Cerebral cortex (tissue), 2 donors: Measurements from ENCODE around the genes OAF and SORL1.

- PRO-cap, 2 experiments: peak in 1 of 2 experiments; most common plus-strand start chr11:120210775 (in 1); most common minus-strand start chr11:120210600 (in 1)
Measured at GRCh38 chr11:120210113-120211233, at the start of gene OAF. TSS of gene OAF (plus strand) at chr11:120211032.

GRCh38 chr11:120289403-120289730 is 35.7 kb upstream of the TLCD5 start:
- PRO-cap, 2 experiments: no peak in any of the 2 experiments

DNA sequence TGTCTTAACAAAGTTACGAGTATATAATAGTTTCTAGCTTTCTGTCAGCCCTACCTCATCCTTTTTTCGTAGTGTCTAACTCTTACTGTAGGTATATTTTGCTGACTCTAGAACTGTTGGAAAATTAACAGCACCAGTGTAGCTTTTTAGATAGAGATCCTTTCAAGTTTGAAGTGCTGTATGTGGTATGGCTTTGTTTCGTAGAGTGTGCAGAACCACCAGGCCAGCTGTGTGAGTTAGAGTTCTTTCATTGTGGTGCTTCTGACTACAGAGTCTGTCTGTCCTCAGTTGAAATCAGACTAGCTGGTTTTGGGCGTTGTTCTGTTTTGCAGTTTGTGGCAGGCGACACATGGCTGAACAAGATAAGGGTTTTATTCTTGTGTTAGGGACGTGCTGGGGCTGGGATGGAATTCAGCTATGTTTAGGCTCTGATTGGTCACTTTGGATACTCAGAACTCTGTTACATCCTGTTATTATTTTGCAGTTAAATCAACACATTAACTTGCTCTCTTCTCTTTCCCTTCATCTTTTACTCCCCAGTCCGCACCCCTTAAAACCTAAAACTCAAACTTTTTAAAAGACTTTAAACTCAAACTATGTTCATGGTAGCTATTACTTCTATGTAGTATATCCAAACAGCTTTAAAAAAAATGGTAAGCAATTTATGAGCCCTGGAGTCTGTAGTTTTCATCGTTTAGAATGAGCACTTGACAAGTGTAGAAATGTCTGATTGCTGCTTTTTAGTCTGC is 3.3 kb downstream of the ARHGEF12 start:
- PRO-cap, 2 experiments: peak in 1 of 2 experiments; most common minus-strand start position 209 of the sequence (in 1)

GRCh38 chr11:120372233-120372462 is 35.9 kb downstream of the ARHGEF12 start:
- PRO-cap, 2 experiments: no peak in any of the 2 experiments

DNA sequence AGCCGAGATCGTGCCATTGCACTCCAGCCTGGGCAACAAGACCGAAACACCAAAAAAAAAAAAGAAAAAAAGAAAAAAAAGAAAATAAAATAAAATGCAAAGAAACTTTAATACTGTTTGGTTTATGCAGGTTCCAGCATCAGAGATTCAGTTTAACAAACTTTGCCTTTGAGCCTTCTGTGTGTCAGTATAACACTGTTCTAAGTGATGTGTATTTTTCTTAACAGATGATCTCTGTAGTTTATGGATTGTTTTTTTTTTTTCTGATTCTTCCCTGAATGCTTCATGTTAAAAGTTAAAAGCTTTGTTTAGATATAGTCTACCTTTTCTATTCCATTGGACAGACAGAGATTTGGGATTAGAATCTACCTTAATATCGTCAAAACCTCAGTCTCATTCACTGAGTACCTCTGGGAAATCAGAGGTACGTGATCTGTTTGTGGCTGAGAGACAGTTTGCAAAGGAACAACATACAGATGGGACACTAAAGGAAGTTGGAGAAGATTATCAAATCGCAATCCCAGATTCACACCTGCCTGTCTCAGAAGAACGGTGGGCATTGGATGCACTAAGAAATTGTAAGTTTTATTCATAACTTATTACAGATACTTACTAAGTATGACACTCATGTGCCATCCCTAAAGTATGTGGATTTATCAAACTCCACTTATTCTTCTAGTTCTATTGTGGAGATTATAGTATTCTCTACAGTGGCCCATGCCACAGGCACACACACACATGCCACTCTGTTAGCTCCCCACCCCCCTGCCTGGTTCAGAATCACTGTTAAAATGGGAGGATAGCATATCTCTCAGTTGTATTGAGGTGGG is 33.5 kb upstream of the GRIK4 start:
- PRO-cap, 2 experiments: no peak in any of the 2 experiments

DNA sequence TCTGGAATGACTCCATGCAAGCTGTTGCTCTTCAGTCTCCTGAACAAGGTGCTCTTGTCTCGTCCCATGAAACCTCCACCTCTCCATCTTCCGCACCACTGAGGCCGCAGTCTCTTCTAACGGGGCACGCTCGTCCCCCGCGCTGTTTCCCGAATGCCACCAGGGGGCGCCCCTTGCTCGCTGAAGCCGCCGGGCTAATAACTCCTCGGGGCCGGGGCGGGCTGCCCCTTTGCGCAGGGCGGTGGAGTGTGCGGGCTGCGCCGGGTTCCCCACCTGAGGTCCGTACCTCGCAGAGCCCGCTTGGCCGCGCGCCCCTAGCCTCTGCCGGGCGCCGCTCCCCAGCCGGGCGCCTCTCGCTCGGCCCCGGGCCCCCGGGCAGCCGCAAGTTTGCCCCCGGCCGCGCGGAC is 467 bp upstream of the GRIK4 start:
- PRO-cap, 2 experiments: no peak in any of the 2 experiments

- PRO-cap, 2 experiments: no peak in any of the 2 experiments
Measured at GRCh38 chr11:120592923-120593268, 81.3 kb downstream of the GRIK4 start.

DNA sequence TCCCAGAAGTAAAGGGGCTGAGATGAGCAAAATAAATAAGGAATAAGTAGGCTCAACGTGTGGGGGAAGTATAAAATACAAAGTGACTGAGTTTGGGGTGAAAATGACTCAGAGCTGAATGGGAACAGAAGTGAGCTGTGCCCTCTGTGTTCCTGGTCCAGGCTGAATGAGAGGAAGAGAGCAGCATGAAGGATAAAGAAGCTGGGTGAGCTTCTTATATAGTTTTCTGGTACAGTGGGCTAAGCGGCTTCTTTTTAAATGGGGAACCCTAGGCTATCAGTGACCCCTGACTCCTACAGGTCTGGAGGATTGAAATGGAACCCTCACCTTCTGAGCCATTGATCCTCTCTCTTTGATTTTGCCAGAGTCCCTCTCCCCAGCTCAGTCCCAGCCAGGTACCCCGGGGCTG is 90.1 kb downstream of the GRIK4 start:
- PRO-cap, 2 experiments: peak in 1 of 2 experiments; most common plus-strand start position 155 of the sequence (in 1)

DNA sequence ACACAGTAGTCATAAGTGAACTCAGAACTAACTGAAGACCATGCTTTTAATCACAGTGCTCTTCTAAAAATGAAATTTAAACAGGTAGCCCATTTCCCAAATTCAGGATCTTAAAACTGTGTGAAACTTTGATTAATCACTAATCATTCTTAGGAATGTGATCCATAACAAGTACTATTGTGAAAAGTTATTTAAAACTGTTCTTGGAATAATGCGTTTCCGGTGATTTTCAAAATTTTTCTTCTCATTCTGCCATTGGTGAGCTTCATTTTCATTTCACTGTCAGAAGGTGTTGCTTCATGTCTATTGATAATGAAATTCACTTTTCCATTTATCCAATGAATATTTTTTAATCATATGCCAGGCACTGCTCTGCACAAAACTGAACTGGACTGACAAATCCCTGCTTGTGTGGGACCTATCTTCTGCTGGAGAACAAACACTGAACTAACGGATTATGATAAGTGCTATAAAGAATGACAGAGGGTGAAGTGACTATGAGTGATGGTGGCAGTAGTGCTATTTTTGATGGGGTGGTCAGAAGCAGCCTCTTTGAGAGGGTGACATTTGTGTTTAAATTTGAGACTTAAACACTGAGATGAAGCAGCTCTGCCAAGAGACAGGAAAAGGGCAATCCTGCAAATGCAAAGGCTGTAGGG is 5.8 kb downstream of the TBCEL start:
- PRO-cap, 2 experiments: no peak in any of the 2 experiments

- PRO-cap, 2 experiments: no peak in any of the 2 experiments
Measured at GRCh38 chr11:121047348-121047807, 23.5 kb downstream of the TBCEL start.

DNA sequence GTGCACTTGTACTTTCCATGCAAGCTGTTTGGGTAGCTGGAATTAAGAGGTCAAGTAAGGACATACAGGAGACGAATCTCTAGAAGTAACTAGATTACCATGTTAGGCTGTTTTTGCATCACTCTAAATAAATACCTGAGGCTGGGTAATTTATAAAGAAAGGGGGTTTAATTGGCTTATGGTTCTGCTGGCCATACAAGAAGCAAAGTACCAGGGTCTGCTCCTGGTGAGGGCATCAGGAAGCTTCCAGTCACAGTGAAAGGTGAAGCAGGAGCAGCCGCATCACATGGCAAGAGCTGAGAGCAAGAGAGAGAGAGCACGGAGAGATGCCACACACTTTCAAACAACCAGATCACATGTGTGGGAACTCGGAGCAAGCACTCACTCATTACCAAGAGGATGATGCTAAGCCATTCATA is 61.9 kb upstream of the SC5D start:
- PRO-cap, 2 experiments: no peak in any of the 2 experiments

DNA sequence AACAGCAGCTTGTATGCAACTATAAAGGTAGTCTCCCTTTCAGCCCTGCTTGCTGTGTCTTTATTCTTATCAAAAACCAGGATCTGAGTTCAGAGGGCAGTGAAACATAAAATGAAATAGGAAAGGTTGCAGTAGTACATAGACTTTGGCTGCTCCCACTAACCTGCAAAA is 1.1 kb upstream of the SORL1 start:
- PRO-cap, 2 experiments: no peak in any of the 2 experiments

DNA sequence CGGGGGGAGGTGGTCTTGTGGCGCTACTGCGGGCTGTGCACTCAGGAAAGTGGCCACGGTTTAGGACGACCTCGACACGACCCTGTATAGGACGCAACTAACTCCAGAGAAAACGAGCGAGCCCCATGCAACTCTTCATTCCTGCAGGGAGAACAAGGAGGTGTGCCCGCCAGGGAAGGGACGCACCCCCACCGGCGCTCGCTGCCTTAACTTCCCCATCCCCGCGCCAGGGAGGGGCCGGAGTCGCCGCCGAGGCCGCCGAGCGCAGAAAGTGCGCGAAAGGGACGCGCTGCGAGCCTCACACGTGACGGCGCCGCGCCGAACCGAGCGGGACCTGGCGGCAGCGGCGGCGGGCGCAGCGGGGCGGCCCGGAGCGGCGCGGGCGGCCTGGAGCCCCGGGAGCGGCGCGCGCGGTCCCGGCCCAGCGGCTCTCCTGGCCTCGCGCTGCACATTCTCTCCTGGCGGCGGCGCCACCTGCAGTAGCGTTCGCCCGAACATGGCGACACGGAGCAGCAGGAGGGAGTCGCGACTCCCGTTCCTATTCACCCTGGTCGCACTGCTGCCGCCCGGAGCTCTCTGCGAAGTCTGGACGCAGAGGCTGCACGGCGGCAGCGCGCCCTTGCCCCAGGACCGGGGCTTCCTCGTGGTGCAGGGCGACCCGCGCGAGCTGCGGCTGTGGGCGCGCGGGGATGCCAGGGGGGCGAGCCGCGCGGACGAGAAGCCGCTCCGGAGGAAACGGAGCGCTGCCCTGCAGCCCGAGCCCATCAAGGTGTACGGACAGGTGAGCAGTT is at the start of gene SORL1:
TSS of gene SORL1 (plus strand) at position 479 of the 791 bp plus-strand sequence.
- PRO-cap, 2 experiments: peak in 1 of 2 experiments; most common plus-strand start position 497 of the sequence (in 1); most common minus-strand start position 448 of the sequence (in 1)

GRCh38 chr11:121589092-121589445 is 137.0 kb downstream of the SORL1 start:
- PRO-cap, 2 experiments: no peak in any of the 2 experiments

DNA sequence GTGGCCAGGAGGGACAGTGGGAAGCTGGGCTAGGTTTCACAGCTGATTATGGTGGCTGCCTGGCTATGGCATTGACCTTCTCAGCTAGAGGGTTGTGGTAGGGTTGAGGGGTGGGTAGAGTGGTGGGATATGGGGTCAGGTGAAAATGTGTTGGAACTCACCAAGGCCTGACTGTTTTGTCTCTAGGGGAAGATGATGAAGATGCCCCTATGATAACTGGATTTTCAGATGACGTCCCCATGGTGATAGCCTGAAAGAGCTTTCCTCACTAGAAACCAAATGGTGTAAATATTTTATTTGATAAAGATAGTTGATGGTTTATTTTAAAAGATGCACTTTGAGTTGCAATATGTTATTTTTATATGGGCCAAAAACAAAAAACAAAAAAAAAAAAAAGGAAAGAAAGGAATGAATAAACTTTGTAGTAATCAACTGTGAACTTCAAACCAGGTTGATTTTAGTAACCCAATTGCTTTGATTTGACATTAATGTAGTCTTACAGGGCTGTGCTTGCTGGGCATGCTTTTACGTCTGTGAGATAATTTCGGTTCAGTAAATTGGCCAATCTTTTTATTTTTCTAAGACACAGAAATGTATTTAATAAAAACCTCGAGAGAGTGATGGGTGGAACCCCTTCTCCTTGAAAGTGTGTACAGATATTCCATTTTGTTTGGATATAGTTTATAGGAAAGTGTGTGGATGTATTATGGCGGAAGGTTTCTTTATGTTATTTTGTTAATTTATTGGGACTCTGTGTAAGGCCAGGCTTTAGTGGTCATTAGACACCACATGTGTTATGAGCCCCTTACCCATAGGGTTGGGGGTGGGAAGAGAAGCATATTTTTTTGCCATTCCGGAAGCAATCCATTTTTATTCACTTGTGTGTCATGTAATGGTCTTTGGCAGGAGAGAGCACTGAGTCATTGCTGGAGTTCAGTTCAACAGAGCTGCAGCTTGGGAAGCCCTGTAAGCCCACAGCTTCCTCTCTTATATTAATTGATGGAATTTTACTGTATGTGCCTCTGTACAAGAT is 177.5 kb downstream of the SORL1 start:
- PRO-cap, 2 experiments: peak in 1 of 2 experiments; most common plus-strand start position 923 of the sequence (in 1)

- PRO-cap, 2 experiments: peak in 1 of 2 experiments; most common plus-strand start chr11:121655707 (in 1); most common minus-strand start chr11:121655600 (in 1)
Measured at GRCh38 chr11:121655331-121656209, 203.5 kb downstream of the SORL1 start.

DNA sequence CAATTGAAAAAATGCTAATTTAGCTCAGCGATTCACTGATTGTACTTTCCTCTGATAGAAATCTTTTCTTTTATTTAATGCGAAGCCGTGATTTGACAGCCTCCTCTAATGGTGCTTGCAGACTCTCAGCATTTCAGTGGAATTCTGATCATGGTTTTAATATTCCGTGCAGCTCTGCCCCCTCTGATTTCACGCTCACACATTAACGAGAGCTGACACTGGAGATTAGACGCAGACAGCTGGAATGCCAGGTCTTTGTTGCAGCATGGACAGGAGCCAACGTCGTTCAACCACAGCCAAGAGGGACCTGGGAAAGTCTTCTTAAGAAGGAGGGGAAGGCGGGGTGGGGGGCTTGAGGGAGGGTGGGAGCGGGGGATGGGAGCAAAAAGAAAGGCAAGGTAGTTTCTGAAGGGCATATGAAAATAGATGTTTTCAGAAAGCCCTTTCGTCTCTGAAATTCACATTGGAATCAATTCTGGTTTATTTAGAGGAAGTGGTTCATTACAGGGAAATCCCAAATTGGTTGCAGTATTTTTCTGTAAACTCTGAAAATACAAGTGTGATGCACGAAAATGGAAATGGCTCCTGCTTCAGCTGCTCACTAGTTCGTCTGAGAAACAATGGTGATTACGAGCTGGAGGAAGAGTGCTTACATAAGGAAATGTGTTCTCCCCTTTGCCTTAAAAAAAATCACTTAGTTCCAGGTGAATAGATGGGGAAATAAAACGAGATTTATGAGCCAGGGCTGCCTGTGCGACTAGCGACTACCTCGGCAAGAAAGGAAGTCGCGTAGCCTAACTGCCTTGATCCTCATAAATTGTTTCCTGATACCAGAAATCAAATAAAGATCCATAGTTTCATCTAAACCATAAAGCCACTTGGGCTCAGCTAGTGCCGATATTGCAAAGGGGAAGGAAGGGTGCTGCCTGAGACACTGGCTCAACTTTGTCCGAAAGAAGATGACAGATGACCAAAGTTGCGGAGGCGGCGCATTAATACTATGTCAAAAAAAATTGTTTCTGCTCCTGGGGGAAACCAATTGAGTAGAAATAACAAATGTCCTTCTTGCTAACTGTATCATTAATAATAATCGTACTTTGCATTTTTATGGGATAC is 186.1 kb downstream of the BLID start:
- PRO-cap, 2 experiments: peak in 1 of 2 experiments; most common plus-strand start position 215 of the sequence (in 1); most common minus-strand start position 127 of the sequence (in 1)

GRCh38 chr11:122230042-122230740 is 114.2 kb upstream of the BLID start:
- PRO-cap, 2 experiments: peak in 1 of 2 experiments; most common plus-strand start chr11:122230445 (in 1); most common minus-strand start chr11:122230153 (in 1)

DNA sequence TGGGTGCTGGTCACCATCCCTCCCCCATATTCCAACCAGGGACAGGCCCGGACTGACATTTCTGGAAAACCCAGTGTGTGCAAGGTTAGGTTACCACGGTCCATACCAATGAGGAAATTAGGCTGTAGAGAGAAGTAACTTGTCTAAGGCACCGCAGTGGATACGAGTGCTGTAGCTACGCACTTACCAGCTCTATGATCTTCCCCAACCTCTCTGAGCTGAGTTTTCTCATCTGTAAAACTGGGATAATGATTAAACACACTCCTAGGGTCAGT is 1.3 kb upstream of the UBASH3B start:
- PRO-cap, 2 experiments: no peak in any of the 2 experiments

GRCh38 chr11:122668337-122669172 is 13.0 kb downstream of the UBASH3B start:
- PRO-cap, 2 experiments: no peak in any of the 2 experiments